Diencephalon (tissue), 2 donors: ENCODE measurements around a stretch of chr11.

GRCh38 chr11:72789640-72790254 lies 4.1 kb downstream of the STARD10 start:
- RAMPAGE, long total RNA, result no peak

DNA sequence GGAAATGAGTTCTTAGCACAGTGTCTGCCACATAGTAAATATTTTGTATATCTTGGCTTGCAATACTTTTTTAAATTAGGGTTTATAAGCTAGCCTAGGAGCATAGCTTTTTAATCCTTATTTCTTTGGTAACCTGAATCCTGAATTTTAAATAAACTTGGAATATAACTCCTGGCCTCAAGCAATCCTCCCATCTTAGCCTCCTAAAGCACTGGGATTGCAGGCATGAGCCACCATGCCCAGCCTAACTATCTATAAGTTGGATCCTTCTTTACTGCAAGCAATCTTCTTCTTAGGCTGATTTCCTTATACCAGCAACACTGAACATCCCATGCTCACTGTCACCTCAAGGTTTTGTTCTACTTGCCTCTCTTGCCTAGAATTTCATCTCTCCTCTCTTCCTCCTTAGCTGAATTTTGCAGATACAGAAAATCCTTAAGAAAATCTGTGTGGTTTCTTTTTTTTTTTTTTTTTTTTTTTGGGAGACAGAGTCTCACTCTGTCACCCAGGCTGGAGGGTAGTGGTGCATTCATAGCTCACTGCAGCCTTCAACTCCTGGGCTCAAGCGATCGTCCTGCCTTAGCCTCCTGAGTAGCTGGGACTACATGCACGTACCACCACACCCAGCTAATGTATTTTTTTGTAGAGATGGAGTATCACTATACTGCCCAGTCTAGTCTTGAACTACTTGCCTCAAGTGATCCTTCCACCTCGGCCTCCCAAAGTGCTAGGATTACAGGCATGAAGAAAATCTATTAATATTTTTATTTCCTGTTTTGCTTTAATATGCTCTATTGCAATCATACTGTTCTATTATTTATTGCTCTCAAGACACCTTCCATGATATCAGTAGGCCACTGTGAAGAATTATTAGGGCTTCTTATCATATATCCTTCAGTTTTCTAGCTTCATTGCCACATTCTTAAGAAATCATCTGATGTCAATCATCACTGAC lies 128.2 kb downstream of the FCHSD2 start:
- RAMPAGE, long total RNA, result no peak

GRCh38 chr11:73227815-73228533 lies 9.9 kb downstream of the P2RY2 start:
- RAMPAGE, long total RNA, result no peak

- RAMPAGE, long total RNA, result no peak
Measured at GRCh38 chr11:73306811-73307368, 1.2 kb upstream of the ARHGEF17 start.

- RAMPAGE, long total RNA, result no peak
Measured at GRCh38 chr11:73380610-73381020, 4.4 kb downstream of the RELT start.

GRCh38 chr11:73389992-73390748 lies 14.0 kb downstream of the RELT start:
- RAMPAGE, long total RNA, result no peak

- RAMPAGE, long total RNA, result no peak
Measured at GRCh38 chr11:73400252-73401254, 24.4 kb downstream of the RELT start.

GRCh38 chr11:73464488-73464812 lies 88.3 kb downstream of the RELT start:
- RAMPAGE, long total RNA, result no peak

GRCh38 chr11:73542331-73543055 lies 55.4 kb downstream of the FAM168A start:
- RAMPAGE, long total RNA, result no peak

DNA sequence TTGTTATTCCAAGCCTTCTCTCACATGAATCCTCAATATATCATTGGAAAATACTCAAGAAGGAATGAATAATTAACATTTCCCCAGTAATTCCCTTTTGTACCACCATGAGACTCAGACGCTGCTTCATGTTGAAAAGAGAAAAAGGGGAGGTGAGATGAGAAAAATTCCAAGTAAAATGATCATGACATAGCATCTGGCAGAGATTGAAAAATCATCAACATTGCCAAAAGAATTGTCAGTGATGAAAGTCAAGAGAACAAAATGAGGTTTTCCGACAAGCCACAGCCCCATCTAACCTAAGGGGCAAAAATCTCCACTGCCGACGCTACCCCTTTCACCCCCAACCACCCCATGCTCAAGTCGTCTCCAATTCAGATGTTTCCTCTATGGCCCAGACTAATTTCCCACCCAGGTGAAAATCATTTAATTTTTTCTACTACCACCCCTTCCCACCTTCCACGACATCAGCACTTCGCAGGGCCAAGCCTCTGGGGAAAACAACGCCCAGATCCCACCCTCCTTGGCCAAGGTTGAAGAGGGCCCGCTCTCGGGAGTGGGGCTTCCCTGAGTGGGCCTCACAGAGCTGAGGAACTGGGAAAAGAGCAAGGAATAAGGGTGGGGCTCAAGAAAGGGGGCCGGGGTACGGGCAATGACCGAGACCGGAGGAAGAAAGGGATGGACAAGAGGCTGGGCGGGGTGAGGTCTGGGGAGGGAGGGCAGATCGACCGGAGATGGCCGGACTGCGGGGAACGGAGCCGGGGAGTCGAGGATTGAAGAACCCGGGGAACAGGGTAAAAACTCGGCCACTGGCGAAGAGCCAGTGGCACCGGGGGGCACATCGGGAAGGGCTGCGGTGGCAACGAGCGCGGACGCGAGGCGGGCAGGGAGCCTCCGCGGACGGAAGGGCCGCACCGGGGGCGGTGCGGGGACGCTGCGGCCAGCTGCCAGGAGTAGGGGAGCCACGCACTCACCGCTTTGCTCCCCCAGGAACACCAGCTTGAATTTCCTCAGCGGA lies 973 bp downstream of the RAB6A start:
- RAMPAGE, long total RNA, result no peak

GRCh38 chr11:73969948-73970521 lies 12.6 kb downstream of the UCP2 start:
- RAMPAGE, long total RNA, result no peak

DNA sequence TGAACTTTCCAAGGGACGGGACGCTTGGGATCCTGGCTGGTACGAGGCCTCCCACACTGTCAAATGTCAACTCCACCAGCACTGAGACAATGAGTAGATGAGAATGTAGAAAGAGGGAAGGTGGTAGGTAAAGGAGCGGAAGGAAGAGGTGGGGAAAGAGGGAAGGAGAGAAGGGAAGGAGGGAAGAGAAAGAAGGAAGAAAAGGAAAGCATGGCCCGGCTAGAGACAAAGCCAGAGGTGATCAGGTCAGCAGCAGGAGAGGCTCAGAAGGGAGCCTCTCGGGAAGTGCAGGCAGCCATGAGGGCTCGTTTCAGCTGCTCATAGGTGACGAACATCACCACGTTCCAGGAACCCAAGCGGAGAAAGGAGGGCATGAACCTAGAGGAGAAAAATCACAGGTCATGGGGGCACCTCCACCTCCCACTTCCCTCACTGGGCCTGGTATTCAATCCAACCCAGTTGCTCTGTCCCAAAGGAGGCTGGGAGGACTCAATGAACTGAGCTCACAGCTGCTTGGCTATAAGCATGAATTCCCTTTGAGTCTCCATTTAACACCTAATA lies 7.8 kb downstream of the UCP2 start:
- RAMPAGE, long total RNA, result no peak

DNA sequence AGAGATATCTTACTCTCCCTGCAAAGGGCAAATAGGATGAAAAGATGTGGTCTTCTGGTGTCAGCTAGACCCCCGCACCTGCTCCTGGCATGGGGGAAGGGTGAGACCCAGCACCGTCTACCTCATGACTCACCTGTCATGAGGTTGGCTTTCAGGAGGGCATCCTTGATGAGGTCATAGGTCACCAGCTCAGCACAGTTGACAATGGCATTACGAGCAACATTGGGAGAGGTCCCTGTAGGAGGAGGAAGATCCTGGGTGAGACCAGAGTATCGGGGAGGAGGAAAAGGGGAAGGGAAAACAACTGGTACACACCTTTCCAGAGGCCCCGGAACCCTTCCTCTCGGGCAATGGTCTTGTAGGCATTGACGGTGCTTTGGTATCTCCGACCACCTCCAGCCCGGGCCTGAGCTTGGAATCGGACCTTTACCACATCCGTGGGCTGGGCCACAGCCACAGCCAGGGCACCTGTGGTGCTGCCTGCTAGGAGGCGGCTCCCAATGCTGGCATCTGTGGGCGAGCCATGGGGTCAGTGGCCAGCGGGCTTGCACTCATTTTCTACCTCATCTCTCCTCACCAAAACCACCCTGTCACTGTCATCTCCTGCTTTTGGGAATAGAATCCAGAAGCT lies 6.0 kb downstream of the UCP2 start:
- RAMPAGE, long total RNA, result no peak

- RAMPAGE, long total RNA, result no peak
Measured at GRCh38 chr11:74011056-74012265, 2.6 kb upstream of the UCP3 start.

DNA sequence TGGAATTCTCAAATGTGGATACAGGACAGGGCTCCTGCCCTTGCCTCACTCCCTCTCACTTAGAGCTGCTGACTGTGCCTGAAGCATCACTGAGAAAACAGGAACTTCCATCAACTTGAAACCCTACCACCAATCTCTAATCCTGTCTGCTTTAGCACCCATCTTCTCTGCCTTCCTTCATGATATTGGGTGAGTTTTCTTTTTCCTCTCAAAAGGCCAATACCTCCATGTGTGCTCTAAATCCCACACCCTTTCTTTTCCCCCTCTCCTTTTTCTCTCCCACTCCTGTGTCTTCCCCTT lies 14.5 kb upstream of the UCP3 start:
- RAMPAGE, long total RNA, result no peak

GRCh38 chr11:74026133-74026332 lies 17.1 kb upstream of the UCP3 start:
- RAMPAGE, long total RNA, result no peak

DNA sequence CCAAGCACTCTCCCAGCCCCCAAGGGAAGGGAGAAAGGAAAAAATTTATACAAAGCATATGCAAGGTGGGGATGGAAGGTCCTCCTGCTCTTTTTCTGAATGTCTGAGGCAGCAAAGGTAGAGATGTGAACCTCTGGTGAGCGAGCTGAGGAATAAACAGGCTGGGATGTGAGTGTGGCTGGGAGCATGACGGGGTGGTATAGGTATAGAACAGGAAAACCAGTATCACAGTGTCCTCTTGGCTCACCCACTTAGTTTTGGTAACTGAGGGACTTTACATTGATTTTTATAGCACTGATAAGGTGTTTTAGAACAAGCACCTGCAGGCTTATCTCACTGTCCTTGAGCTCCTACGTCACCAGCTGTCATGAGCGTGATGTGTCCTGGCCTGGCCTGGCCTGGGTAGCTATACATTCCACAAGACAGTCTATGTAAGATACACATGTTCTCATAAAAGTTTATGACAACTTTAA lies 10.3 kb upstream of the POLD3 start:
- RAMPAGE, long total RNA, result no peak

DNA sequence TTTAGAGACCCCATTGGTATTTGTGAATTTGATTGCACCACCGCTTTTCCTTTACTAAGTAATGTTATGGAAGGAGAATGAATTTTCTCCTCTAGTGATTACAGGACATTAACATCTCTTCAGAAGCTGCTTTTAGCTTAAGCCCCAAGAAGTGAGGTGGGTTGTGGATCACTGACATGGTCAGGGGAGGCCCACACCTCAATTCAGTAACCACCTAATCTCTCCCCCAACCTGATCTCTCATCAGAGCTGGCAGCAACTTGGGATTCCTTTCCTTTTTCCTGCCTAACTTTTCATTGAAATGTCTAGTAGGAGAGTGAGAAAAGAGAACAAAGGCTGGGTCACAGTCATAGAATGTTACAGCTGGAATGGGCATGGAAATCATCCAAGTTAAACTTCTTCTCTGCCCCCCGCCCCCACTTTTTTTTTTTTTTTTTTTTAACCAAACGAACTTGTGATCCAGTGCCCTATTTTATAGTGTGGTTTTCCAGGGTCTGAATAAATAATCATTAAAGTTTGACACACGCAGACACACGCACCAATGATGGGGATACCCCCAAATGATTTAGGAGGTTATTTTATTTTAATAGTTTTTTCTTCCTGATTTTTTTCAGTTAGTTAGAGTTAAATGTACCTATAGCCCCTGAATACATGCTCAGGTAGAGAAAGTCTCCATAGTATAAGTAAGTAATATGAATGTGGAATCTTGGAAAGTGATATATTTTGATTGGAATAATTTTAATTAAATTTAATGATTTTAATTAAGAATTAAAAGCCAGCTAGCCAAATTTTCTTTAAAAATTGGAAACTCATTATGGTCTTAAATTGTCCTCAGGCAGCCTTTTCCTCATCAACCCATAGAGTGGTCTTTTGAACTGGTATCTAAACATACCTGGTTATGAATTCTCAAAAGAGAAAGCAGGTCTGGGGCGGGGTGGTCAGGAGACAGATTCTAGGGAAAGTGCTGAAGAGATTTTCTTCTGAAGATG lies 92.0 kb downstream of the RNF169 start:
- RAMPAGE, long total RNA, result no peak

DNA sequence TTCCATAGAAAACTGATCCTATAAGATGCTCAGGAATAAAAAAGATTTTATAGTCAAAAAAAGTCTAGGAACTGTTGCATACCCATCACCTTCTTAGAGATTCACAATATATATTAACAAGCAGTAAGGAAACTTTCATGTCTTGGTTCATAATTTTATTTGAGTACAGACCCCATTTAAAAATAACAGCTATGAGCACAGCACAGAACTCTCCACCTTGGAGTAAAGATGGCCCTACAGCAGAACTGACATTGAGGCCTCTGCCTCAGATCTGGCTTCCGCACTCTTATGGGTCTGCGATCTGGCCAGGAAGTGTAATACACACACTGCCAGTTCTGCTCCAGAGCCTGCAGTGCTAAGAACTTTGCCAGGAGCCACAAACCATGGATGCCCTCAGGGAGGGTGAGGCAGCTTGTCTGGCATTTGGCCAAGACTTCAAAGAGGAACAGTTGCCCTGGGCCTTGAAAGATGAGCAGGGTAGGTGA lies 47.0 kb downstream of the NEU3 start:
- RAMPAGE, long total RNA, result no peak

- RAMPAGE, long total RNA, result no peak
Measured at GRCh38 chr11:75151755-75152730, 1.1 kb downstream of the SLCO2B1 start.